Osteoblast (primary cell): ENCODE data around the genes ICA1L and NBEAL1.

DNA sequence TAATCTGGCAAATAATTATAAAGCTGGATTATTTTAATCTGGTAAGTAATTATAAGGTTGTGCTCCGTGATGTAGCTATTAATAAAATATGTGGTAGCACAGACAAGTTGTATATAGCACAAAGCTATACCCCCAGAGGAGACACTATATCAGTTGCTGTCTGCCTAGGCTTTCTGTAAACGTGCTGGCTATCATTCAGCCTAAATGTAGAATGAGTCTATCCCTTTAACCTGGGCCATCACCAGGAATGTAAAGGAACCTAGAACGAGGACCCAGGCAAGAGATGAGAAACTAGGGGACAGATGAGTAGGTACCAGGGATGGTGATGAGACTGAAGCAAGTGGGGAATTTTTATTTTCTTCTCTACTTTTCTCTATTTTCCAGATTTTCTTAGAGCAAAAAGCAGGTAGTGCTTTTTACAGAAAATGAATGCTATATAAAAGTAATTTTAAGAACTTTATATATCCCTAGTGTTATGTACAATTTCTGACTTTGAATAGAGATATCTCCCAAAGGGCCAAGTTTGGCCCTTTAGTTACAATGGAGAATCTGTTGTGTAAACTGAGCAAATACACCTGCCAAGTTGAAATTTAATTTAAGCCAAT is 5.3 kb downstream of the CFLAR start:
- CAGE, long polyA plus RNA = no peak
- RRBS = no CpG with 5 or more reads among the region's 3 CpGs

GRCh38 chr2:201136674-201137353 is 20.9 kb downstream of the CFLAR start:
- CAGE, long polyA plus RNA = no peak
- RRBS = no CpG with 5 or more reads among the region's 5 CpGs

- CAGE, long polyA plus RNA = no peak
- RRBS = no CpG with 5 or more reads among the region's 19 CpGs
Measured at GRCh38 chr2:201137852-201138491, 22.0 kb downstream of the CFLAR start.

- CAGE, long polyA plus RNA = no peak
- RRBS = 88% methylated on average over 6 of the region's 24 CpGs
Measured at GRCh38 chr2:201140003-201140609, 24.1 kb downstream of the CFLAR start.

- CAGE, long polyA plus RNA = no peak
- RRBS = no CpG with 5 or more reads among the region's 4 CpGs
Measured at GRCh38 chr2:201219226-201219747, 36.3 kb downstream of the CASP10 start.

- CAGE, long polyA plus RNA = no peak
- RRBS = 1% methylated on average over 23 of the region's 57 CpGs
Measured at GRCh38 chr2:201451828-201452373, 361 bp downstream of the STRADB start.

DNA sequence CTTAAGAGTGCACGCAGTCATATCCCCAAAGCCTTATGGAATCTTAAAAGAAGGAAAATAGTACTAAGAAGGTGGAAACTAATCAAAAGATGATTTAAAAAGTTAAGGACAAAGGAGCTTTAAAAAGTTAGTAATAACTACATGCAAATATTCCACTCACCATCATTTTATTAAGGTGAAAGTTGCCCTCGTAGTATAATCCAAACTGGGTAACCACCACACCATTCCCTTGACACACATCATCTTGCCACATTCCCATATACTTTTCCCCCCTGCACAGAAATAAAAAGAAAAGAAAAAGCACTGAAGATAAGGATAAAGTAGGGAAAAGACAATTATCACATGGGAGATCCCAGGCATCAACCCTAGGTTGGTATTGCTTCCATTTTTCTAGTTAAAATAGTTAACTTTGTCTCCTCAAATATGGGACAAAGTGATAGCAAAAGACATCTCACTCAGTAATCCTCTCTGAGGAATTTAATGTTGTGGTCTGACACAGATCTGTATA is 24.8 kb upstream of the MPP4 start:
- CAGE, long polyA plus RNA = no peak
- RRBS = no CpG with 5 or more reads among the region's 2 CpGs

DNA sequence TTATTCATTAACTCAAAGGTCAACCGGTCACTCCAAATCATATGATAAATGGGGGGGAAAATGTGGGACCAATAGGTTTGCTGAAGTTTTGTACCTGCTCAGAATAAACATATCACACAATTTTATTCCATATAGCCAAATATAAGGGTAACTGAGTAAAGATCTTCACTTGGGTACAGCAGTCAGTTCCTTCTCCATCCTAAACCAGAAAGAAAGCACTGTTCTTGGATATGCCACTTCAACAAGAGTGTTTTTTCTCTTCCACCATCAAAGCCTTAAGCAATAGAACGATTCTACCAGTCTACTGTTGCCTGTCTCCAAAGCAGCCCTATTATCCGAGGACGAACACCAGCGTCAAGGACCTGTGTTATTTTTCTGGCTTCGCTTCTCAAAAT is 851 bp downstream of the ALS2 start:
- CAGE, long polyA plus RNA = no peak
- RRBS = no CpG with 5 or more reads among the region's 6 CpGs

GRCh38 chr2:202019986-202020460 is 13.6 kb upstream of the FZD7 start:
- CAGE, long polyA plus RNA = no peak
- RRBS = 50% methylated on average over 1 of the region's 5 CpGs

- CAGE, long polyA plus RNA = no peak
- RRBS = 34% methylated on average over 5 of the region's 18 CpGs
Measured at GRCh38 chr2:202031980-202032496, 1.6 kb upstream of the FZD7 start.

- CAGE, long polyA plus RNA = no peak
- RRBS = no CpG with 5 or more reads among the region's 3 CpGs
Measured at GRCh38 chr2:202277862-202278454, 12.4 kb downstream of the NOP58 start.

DNA sequence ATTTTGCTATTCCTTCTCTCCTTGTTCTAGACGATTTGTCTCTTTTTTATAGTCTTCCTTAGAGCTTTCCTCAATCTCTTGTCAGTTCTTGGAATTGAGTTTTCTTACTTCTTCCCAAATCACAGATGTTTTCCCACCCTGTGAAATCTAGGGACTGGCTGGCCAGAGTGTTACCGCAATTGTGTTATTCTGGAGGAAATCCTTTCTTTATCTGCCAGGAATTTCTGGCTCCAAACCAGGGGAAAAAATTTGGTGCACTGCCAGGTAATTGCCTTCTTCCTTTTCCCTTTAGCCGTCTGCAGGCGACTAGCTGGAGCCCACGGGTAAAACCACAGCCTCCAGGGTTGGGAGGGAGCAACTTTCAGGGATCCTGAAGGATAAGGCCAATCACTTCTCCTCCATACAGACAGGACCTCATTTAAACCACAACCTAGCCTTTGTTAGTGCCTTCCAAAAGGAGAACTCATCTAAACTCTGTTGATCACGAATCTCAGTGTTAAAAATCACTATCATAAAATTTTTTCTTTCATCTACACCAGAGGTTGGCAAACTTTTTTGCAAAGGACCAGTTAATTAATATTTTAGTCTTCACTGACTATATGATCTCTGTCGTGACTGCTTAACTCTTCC is 51.9 kb downstream of the NOP58 start:
- CAGE, long polyA plus RNA = no peak
- RRBS = no CpG with 5 or more reads among the region's 7 CpGs

DNA sequence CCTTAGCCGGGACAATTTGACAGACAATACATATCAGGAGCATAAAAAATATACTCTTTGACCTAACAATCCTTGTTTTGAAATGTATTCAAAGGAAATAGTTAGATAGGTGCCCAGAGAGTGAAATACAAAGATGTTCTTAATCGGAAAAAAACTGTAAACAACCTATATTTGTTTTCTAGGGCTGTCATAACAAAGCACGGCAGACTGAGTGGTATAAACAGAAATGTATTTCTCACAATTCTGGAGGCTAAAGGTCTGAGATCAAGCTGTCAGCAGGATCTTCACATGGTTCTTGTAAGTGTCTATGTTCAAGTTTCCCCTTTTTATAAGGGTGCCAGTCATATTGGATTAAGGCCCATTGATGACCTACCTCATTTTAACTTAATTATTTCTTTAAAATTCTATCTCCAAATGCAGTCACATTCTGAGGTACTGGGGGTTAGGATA is 34.6 kb upstream of the FAM117B start:
- CAGE, long polyA plus RNA = no peak
- RRBS = no CpG with 5 or more reads among the region's 3 CpGs

- CAGE, long polyA plus RNA = no peak
- RRBS = no CpG with 5 or more reads among the region's 2 CpGs
Measured at GRCh38 chr2:202724632-202725251, 90.0 kb downstream of the FAM117B start.

DNA sequence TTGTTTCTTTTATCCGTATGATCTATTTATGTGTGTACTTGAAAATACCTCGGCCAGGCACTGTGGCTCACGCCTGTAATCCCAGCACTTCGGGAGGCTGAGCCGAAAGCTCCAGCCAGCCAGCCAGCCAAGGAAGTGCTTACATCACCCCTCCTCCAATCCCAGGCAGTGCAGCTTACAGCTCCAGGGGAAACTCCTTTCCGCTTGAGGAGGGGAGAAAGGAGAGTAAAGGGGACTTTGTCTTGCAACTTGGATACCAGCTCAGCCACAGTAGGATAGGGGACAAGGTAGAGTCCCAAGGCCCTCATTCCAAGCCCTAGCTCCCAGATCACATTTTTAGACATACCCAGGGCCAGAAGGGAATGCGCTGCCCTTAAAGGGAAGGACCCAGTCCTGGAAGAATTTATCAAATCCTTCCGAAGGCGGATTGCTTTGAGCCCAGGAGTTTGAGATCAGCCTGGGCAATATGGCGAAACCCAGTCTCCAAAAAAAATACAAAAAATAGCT is 65.5 kb downstream of the ICA1L start:
- CAGE, long polyA plus RNA = no peak
- RRBS = no CpG with 5 or more reads among the region's 10 CpGs

DNA sequence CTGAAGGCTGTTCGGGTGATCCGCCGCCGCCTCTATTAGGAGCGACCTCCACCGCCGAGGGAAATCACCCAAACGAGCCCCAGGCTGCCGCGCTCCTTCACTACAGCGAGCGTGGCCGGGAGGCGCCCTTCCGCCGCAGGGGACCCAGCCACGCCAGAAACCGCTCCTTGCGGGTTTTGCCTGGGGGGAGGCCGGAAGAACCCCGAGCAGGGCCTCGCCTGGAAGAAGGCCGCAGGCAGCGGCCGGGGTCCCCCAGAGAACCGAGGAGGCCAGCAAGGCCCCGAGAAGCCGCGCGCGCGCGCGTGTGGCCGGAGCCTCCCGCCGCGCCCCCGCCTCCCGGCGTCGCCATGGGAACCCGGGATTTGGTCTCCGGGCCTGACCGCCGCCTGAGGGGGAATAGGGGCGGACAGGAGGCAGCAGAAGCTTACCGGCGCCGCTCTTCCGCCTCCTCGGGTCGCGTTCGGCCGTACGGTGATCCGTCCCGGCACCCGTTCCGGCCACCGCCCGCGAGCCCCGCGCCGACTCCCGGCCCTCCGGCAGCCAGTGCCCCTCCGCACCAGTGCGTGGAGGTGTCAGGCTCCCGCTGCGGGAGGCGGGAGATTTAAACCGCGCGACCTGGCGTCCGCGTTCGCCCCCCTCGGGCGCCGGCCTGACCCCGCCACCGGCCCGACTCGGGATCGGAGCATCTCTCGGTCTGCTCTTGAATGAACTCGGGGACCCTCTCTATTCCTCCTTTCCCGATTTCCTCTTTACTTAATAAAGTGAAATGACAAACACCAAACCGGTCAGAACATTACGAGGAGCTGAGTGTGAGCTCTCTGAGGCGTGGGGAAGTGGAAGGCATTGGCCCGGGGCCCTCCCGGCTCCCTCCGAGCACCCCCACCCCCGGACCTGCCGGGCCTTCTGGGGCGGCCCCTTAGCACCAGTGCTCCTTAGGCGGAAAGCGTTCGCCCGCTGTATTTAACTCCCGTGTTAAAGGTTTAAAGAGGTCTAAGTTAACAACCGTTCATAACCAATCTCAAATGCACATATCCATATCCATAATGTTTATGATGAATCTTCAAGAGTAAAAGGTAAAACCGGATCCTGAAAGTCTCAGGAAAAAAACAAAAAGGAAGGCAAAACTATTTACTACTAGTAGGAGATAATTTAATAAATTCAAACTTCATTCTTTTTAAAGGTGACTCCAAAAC is at the start of gene ICA1L:
Gene ICA1L (minus strand): TSS at position 576 of the 1,193 bp plus-strand sequence.
- CAGE, long polyA plus RNA = no peak
- RRBS = 2% methylated on average over 42 of the region's 108 CpGs

GRCh38 chr2:202912429-202912865 is 372 bp downstream of the CARF start:
- CAGE, long polyA plus RNA = no peak
- RRBS = 14% methylated on average over 3 of the region's 37 CpGs

- CAGE, long polyA plus RNA = no peak
- RRBS = 1% methylated on average over 17 of the region's 55 CpGs
Measured at GRCh38 chr2:203014298-203015060, at the start of gene NBEAL1. Gene NBEAL1 (plus strand): TSS chr2:203014875.

DNA sequence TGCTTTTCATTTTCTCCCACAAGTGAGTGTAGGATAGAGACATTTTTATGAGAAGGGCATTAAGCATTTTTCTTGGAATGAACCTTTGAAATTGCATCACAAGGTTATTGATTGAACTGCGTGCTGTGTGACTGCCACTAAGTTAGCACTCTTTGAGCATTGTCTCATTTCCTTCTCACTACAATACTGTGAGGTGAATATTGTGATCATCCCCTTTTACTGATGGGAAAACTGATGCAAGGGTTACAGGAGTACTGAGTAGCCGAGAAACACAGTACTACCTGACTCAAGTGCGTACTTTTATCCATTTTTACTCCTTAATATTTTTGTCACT is 2.0 kb downstream of the NBEAL1 start:
- CAGE, long polyA plus RNA = no peak
- RRBS = no CpG with 5 or more reads among the region's 3 CpGs

DNA sequence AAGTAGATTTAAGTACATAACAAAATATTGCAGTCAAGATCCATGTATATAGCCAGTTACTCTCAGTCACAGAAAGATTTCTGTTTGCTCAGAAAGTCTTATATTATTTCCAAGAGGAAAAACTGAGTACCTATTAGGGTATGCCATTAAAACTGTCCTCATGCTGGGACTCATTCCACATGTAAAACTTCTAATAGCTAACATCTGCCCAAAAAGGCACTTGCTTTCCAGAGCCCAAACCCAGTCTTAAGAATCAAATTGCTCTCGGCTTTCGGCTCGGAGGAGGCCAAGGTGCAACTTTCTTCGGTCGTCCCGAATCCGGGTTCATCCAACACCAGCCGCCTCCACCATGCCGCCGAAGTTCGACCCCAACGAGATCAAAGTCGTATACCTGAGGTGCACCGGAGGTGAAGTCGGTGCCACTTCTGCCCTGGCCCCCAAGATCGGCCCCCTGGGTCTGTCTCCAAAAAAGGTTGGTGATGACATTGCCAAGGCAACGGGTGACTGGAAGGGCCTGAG is 48.3 kb upstream of the CYP20A1 start:
- CAGE, long polyA plus RNA = no peak
- RRBS = no CpG with 5 or more reads among the region's 17 CpGs